Jejunum (tissue), 1 donor: ENCODE measurements around a stretch of chr11.

- PRO-cap, result no peak
These were observed 144.8 kb upstream of the RASSF10 start for GRCh38 chr11:12864296-12864664.

GRCh38 chr11:12989373-12989964 is 19.6 kb upstream of the RASSF10 start:
- PRO-cap, result no peak

DNA sequence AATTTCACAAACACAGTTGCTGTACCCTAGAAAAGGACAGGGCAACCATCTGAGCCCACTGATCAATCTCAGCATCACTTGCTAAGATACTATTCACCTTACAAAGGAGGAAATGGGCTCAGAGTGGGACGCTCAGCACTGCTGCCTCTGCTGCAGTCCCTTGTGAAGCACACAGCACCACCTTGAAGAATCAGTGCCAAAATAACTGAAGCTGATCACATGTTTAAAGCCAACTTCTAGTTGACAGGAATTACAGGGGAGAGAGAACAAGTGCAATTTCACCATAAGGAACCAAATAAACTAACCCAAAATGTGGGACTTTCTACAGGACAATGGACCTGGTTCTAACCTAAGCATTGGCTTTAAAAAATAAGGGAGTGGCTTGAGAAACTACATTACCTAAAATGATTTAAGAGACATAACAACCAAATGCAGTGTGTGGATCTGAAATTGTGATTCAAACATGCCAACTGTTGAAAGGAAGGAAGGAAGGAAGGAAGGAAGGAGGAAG is 35.2 kb downstream of the RASSF10 start:
- PRO-cap, result no peak

GRCh38 chr11:13294582-13295161 is 17.1 kb downstream of the BMAL1 start:
- PRO-cap, result no peak

- PRO-cap, result no peak
These were observed 79.1 kb downstream of the BMAL1 start for GRCh38 chr11:13356606-13357217.

- PRO-cap, result no peak
These were observed 80.2 kb downstream of the BMAL1 start for GRCh38 chr11:13357794-13358124.

DNA sequence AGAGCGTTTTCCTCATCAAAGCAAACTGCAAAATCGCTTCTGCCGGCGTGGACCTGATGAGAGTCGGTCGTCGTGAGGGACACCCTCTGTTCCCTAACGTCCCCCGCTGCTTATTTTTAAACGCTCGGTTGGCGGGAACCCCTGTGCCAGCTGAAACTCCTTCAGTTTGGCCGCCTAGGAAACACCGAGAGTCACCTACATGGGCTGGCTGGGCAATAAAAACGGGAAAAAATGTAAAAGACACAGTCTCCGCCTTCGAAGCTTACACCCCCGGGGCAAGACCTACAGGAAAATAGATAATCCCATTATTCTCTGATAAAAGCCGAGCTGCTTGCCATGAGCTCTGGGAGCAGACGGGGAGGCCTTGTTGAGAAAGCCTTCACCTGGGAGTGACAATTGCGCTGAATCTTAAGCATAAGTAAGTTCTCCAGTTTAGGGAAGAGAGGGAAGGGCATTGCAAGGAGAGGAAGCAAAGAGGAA is 628 bp upstream of the BTBD10 start:
- PRO-cap, result no peak

DNA sequence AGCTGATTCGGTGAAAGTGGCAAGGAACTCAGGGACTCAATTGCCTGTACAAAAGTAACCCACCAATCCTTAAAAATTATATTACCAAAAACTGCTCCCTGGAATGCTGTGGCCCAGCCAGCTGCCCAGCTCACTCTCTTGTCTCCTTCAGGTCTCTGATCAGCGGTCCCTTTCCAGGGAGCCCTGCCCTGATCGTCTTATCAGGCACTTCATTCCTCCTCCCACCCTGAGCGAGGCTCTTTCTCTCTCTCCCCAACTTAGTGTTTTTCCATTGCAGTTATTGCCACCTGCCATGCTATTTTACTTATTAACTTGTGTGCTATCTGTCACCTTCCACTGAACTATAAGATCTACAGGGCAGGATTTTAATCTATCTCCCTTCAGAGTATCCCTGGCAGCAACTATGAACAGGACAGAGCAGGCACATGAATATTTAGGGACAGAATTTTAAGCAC is 30.9 kb downstream of the SPON1 start:
- PRO-cap, result unidirectional peak, minus-strand start at position 132 of the sequence

DNA sequence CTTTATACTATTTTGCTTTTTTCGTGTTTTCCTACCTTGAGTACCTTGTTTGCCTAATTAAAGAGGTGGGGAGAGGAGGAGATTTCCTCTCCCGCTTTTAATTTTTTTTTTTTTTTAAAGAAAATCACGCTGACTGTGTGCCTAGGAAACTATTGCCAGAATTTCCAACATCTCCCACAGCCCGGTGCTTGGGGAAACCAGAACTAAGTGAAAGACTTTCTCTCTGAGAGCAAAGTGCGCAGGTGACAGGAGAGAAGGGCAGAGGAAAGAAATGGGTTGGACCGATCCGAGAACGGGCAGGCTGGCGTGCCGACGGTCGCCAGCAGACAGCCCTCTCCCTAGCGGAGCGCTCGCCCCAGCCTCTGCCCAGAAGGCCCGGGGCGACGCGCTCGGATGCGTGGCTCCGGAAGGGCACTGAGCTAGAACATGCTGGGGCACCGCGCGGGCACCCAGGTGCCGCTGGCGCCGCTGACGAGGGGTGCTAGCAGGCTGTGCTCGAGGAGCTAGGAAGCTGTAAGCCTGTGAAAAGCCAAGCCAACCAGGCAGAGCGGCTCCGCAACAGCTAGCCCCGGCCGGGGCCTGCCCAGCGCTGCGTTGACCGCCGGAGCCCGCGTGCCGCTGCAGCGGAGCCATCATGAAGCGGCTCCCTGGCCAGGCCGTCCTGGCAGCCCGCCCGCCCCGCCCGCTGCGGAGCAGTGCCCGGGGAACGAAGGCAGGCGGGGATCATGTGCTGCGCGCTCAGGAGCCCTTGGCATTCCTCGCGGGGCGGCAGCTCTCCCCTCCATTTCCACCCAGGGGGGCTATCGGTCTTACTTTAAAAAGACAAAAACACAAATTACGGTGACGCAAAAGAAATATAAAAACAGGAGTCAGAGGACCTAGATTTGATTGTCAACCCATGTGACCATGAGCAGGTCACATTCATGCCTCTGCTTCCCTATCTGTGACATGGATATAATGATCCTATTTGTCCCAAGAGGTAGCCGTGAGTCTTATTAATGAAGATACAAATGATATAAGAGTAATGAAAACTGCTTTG is 22.1 kb upstream of the RRAS2 start:
- PRO-cap, result unidirectional peak, plus-strand start at position 289 of the sequence; bidirectional peak, plus-strand start at position 452 of the sequence, minus-strand start at position 331 of the sequence

DNA sequence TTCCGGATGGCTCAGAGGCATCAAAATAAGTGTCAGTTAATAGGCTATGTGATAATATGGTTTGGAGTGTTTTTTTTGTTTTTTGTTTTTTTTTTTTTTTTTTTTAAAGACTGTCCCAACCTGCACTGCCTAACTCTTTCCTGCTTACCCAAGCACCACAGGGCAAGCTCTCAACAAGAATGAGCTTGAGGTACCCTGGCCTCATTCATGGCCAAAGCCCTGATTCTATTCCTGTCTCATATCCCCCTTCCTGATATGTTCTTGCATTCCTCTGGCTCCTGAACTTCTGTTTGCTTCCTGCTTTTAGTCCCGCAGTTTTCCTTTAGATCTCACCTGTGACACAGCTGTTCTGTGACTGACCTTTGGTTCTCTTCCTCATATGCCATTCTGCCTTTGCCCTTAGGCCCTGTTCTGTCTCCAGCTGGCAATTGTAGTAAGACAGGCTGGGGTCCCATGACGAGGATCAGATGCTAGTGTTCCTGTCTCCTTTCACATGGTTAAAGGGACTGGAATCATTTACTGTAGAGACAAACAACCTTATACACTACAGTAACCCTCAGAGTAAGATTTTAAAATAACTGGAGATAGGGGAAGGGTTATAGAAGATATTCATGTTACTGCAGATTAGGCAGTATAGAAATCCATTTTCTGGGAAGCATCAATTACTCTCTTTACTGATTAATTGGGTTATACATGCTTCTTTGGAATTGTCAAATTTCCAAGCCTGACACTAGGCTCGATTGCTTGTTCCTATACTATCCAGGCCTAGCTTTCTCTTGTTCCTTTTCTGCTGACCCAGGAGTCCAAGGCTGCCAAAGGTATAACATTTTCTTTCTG is 59.0 kb upstream of the PDE3B start:
- PRO-cap, result unidirectional peak, minus-strand start at position 288 of the sequence

- PRO-cap, result no peak
These were observed 12.6 kb upstream of the CYP2R1 start for GRCh38 chr11:14904501-14905183.

DNA sequence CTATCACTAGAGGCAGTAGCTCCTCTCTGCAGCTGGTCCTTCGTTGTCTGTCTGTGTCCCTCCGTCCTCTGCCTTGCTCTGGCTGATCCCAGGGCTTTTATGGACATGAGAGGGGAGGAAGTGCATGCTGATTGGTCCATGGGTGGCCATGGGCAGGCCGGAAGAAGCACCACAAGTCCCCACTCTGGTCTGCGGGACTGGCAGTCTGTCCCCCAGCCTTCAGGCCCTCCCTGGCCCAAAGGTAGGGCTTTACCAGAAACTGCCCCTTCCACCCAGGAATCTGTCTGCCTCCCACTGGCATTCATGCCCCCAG is 38.6 kb upstream of the CALCB start:
- PRO-cap, result no peak

GRCh38 chr11:15470962-15471477 is 356.3 kb downstream of the INSC start:
- PRO-cap, result no peak

GRCh38 chr11:15507509-15507958 is 392.8 kb downstream of the INSC start:
- PRO-cap, result no peak

- PRO-cap, result no peak
These were observed 588.2 kb downstream of the SOX6 start for GRCh38 chr11:15768093-15768655.

DNA sequence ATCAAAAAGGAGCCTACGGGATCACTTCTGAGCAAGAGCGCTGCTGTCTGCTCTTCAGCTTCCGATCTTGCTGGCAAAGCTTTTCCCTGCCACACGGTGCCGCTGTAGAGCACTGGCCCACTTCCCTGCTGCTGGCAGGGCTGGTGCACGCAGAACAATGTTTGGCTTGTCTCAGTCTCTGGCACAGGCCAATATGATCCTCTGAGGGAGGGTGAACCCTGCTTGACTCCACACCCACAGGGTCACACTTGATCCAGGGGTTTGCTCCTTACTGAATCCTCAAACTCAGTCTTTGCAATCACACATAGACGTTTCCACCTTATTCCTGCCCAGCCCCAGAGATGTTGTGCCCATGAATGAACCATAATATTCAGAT is 536.6 kb downstream of the SOX6 start:
- PRO-cap, result no peak

DNA sequence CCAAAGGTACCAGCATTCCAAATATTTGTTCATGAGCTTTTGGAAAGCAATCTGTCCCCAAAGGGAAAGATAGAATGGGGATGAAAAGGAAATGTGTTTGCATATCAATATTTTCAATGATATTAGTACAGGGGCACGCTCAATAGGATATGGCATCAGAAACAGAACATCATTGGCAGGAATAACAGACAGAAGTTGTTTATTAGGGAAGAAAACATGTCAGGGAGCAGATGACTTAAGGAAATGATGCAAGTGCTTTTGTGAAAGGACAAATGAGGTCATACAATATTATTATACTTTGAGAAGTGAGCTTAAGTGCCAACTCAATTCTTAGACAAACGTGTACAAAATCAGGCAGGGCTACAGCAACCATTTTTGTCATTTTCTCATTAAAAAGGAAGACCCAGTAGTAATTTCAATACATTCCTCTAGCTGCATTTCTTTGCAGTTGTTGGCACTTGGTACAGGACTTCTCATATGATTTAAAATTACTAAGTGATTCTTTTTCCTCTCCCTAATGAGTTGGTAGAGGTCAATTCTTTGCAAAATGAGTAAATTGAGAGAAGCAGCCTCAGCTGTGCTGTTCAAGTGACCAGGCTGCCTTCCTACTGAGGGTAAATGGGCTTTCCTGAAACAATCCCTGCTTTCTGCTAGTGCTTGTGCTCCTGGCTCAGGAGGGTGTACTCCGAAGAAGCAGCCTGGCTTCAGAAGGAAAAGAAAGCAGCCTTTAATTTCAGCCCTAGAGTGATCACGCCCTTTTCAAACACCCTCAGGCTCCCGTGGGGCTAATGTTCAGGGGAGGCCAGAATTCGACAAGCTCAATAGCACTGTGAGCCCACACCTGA is 388.2 kb downstream of the SOX6 start:
- PRO-cap, result no peak

- PRO-cap, result bidirectional peak, plus-strand start at chr11:16605163, minus-strand start at chr11:16605025
These were observed 133.5 kb upstream of the C11orf58 start for GRCh38 chr11:16604781-16605562.

GRCh38 chr11:16669739-16670259 is 68.6 kb upstream of the C11orf58 start:
- PRO-cap, result no peak

- PRO-cap, result no peak
These were observed 62.6 kb downstream of the C11orf58 start for GRCh38 chr11:16801064-16801448.